Kidney (tissue), 2 donors: ENCODE measurements around the genes HTATSF1, CD40LG, F9 and LDOC1.

- PRO-cap: no peak
- RRBS: no CpG with 5 or more reads among the region's 9 CpGs
These were observed 1.6 kb downstream of the SMIM10L2A start for GRCh38 chrX:135423197-135423861.

- PRO-cap: no peak
- RRBS: no CpG with 5 or more reads among the region's 7 CpGs
These were observed 59.3 kb downstream of the INTS6L start for GRCh38 chrX:135579605-135580293.

DNA sequence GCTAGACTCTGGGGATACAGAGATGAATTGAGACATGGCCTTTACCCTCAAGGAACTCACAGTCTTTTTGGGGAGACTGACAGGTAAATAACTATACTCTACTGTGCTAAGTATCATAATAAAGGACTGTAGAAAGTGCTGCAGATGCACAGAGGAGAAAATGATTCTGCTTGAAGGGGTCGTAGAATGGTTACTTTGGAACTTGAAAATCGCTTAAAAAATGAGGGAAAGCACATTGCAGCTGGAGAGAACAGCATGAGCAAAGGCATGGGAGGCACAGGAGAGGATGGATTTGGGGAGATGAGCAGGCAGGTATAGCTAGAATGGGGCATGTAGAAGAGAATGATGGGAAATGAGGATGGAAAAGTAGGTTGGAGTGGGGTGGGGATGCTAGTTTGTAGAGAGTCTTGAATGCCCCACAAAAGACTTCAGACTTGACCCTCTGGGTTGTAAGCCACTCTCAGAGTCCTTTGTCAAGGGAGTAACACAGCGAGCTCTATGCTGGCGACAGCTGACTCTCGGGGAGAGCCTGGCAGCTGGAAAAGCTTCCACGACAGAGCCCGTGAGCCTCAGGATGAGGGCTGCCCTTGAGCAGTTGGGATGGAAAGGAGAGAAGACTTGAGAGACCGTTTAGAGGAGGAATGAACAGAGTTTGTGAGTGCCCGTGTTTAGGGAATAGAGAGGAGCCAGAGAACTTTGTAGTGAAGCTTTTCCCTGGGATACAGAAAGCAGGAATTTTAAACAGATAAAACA is 43.8 kb downstream of the SLC9A6 start:
- PRO-cap: no peak
- RRBS: no CpG with 5 or more reads among the region's 9 CpGs

GRCh38 chrX:136070682-136070926 is 85.4 kb downstream of the SLC9A6 start:
- PRO-cap: no peak
- RRBS: no CpG with 5 or more reads among the region's 3 CpGs

- PRO-cap: no peak
- RRBS: no CpG with 5 or more reads among the region's 5 CpGs
These were observed 69.7 kb upstream of the FHL1 start for GRCh38 chrX:136127073-136127569.

- PRO-cap: bidirectional peak, plus-strand start at chrX:136147508, minus-strand start at chrX:136147334
- RRBS: 15% methylated on average over 36 of the region's 82 CpGs
These were observed 50.0 kb upstream of the FHL1 start for GRCh38 chrX:136146617-136147454.

- PRO-cap: no peak
- RRBS: no CpG with 5 or more reads among the region's 4 CpGs
These were observed 17.7 kb upstream of the FHL1 start for GRCh38 chrX:136179134-136179652.

DNA sequence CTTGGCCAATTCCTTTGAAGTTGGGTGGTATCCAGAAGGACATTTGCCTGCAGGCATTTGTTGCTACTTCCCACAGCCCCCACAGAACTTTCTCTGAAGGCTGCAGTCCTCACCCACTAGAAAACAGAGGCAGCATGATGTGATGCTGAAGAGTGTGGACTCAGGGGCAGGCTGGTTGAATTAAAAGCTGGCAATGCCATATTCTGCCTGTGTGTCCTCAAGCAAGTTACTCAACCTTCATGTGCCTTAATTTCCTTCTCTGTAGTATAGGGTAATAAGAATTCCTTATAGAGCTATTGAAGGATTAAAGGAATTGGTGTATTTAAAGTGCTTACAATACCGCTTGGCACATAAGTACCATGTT is 87.5 kb downstream of the ADGRG4 start:
- PRO-cap: no peak
- RRBS: no CpG with 5 or more reads among the region's 1 CpG

GRCh38 chrX:136496683-136497716 is at the start of gene HTATSF1:
TSS of gene HTATSF1 (plus strand) at chrX:136497592.
- PRO-cap: bidirectional peak, plus-strand start at chrX:136497561, minus-strand start at chrX:136497177
- RRBS: 21% methylated on average over 36 of the region's 127 CpGs

GRCh38 chrX:136648045-136648475 is at the start of gene CD40LG:
TSS of gene CD40LG (plus strand) at chrX:136648158.
- PRO-cap: no peak
- RRBS: no CpG with 5 or more reads among the region's 8 CpGs

DNA sequence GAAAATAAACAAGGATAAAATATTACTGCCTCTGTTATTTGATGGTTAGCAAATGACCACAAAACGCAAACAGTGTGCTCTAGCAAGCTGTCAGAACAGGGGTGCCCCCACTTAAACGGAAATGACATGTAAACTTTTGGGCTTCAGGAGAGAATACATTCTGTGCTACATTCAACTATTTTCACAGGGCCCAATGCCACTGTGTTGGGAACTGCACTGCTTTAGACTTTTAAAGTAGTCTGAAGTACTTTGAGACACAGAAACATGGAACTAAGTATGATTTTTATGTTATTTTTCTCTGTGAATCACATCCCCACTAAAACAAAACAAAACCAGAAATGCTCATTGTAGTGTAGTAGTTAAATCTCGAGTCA is 14.2 kb downstream of the CD40LG start:
- PRO-cap: no peak
- RRBS: no CpG with 5 or more reads among the region's 3 CpGs

DNA sequence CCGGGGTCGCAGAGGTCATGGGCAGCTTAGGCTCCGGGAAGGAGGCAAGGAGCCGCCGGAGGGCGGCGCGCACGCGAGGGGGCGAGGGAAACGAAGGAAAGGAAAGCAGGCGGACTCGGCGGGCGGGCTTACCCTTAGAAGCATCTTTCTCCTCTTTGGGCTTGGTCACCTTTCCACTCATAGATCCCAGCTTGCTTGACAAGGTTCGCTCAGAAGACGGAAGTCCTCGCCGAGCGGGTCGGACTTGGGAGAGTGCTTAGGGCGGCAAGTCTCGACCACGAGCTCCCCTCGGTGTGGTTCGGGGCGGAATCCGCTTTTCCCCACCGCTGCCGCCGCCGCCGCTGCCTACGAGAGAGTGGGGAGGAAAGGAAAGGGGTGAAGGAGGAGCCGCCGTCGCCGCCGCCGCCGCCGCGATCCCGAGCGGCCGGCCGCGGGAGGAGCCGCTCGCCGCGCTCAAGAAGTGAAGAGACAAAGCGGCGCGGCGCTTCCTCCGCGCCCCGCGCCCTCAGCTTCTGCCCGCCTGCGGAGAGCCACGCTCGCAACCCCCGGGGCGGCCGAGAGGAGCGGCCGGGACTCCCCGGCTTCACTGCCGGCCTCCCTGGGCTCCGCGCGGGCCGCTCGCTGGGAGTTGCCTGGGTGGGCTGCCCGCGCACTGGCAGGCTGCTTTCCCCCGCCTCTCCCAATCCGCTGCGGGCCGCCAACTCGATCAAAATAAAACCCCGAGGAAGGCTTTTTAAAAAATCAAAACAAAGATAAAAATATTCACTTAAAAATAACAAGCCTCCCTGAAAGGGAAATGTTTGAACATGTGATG is 326.4 kb upstream of the F9 start:
- PRO-cap: unidirectional peak, plus-strand start at position 76 of the sequence; unidirectional peak, minus-strand start at position 514 of the sequence
- RRBS: 17% methylated on average over 7 of the region's 85 CpGs

GRCh38 chrX:139530633-139531136 is at the start of gene F9:
TSS of gene F9 (plus strand) at chrX:139530739.
- PRO-cap: no peak
- RRBS: no CpG with 5 or more reads among the region's 5 CpGs

- PRO-cap: no peak
- RRBS: no CpG with 5 or more reads among the region's 8 CpGs
These were observed 83.5 kb downstream of the ATP11C start for GRCh38 chrX:139848847-139850272.

DNA sequence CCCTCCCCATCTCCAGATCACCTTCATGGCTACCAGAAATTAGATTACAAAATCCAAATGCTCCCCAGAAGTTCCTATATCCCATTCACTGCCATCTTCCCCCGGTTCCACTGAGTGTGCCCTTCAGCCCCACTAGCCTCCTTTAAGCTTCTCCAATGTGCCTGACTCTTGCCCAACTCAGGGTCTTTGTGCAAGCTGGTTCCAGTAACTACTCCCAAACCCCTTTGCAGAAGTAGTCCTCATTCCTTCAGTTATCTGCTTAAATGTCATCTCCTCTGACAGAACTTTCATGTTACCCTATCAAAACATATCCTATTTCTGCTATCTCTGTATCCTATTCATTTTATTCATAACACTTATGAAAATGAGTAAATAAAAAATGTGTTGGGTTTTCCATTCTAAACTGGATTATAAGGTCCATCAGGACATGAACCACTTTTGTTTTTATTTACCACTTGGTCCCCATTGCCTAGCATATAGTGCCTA is 24.8 kb downstream of the ATP11C start:
- PRO-cap: no peak
- RRBS: no CpG with 5 or more reads among the region's 1 CpG

DNA sequence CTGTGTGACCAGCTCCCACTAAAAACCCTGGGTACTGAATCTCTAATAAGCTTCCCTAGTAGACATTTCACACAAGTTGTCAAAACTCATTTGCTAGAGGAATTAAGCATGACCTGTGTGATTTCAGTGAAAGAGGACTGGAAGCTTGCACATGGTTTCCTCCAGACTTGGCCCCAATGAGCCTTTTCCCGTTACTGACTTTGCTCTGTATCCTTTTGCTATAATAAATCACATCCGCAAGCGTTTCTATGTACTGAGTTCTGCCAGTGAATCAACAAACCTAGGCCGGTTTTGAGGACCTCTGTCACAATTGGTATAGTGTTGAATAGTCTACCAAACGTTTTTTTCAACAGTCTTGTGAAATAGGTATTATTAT is 8.2 kb downstream of the ATP11C start:
- PRO-cap: no peak
- RRBS: no CpG with 5 or more reads among the region's 5 CpGs

- PRO-cap: bidirectional peak, plus-strand start at chrX:139933611, minus-strand start at chrX:139933525
- RRBS: no CpG with 5 or more reads among the region's 20 CpGs
These were observed 560 bp upstream of the ATP11C start for GRCh38 chrX:139933360-139933865.

DNA sequence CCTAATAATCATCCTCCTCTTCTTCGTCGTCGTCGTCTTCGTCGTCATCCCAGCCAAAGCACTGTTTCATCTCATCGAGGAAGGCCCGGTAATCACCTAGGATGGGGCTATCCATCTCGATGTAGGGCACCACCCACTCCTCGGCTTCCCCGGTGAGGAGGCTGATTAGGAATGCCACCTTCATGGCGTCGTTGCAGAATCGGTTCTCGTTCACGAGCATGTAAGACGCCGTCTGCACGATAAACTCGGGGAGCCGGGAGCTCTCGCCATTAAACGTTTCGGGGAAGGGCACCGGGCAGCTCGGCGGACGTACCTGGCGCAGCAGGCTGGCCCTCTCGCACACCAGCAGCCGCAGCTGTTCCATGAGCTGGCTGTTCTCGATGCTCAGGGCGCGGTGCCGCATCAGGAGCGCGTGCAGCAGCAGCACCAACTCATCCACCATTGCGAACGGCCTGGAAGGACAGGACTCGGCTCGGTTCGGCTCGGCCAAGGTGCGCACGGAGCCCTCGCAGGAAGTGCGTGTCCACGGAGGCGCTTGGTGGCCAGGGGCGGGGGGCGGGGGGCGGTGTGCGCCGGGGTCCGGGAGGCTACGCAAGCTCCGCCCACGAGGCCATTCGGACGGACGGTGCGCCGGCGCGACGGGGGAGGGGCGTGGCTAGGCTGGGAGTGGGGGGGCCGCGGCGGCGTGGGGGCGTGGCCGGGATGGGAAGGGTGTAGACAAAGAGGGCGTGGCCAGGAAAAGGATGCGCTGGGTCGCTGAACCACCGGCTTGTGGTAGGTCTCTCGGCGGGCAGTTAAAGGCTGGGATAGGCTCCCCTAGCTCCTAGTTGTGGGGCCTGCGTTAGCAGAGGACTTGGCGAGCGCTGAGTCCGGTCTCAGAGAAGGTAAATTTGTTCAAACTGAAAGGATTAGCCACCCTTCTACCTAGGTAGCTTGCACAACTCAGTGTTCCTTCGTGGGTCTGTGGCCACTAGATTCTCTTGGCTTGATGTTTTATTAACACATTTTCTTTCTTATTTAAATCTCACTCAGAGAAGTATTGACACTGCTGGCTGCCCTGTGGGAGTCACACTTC is at the start of gene LDOC1:
Gene LDOC1 (minus strand): TSS at position 550 of the 1,075 bp plus-strand sequence.
- PRO-cap: bidirectional peak, plus-strand start at position 720 of the sequence, minus-strand start at position 517 of the sequence
- RRBS: 28% methylated on average over 38 of the region's 84 CpGs

DNA sequence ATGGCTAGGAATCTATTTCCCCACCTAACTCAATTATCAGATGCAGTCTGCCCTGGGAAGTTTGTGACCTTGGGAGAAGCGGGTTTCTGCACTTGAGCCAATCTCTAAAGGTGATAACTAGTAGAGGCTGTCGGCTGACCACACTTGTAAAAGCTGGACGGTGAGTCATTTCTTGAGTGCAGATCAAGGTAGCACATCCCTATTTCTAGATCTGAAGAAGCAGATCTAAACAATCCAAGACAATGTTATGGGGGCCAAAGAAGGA is 285.5 kb upstream of the MAGEC2 start:
- PRO-cap: no peak
- RRBS: no CpG with 5 or more reads among the region's 3 CpGs

GRCh38 chrX:142977294-142978097 is 48.2 kb upstream of the SPANXN4 start:
- PRO-cap: no peak
- RRBS: no CpG with 5 or more reads among the region's 6 CpGs